ENCODE measurements around the gene PTPRK.

DNA sequence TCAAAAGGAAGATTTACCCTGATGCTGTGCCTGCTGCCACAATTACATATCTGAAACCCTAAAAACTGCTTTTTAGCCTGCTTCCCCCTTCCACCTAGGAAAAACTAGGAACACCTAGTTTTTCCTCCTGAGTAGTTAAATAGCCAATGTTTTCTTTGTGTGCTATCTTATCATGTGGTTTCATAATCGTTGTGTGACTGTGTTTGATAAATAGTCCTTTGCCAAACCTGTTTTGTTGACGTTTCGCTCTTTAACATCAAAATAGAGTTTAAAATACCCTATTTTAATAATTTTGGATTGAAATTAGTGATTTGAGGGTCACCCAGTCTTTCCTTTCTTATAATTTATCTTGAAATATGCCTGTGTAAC, 28.2 kb downstream of the NCOA7 start:
- RRBS = no CpG with 5 or more reads among the region's 3 CpGs

GRCh38 chr6:125906885-125907199, 49.7 kb upstream of the HINT3 start:
- RRBS = no CpG with 5 or more reads among the region's 4 CpGs

DNA sequence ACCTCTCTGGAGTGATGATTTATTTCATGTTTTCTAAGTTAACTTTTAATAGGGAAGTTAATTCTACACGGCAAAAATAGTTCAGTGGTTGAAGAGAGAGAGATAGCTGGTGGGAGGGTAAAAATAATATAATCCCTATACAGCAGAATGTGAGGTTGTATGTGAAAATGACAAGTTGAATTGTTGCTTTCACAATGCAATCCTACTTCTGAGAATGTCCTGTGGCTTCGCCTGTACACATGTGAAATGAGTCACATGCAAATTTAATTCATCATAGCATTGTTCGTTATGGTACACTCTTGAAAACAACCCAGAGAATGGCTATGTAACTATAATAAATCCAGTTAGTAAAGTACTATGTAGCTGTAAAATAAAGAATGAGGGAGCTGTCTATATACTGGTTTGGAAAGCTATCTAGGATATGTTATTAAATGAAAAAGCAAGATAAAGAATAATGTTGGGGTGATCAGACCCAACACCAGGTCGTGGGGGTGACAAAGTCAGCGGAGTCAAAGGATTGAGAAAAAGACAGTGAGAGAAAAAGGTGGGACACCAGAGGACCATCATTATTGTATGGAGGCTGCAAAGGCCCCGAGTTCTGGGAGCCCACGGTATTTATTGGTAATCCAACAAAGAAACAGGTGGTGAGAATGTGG, 45.9 kb upstream of the HINT3 start:
- RRBS = no CpG with 5 or more reads among the region's 7 CpGs

GRCh38 chr6:125987022-125987482, 712 bp downstream of the TRMT11 start:
- RRBS = no CpG with 5 or more reads among the region's 10 CpGs

DNA sequence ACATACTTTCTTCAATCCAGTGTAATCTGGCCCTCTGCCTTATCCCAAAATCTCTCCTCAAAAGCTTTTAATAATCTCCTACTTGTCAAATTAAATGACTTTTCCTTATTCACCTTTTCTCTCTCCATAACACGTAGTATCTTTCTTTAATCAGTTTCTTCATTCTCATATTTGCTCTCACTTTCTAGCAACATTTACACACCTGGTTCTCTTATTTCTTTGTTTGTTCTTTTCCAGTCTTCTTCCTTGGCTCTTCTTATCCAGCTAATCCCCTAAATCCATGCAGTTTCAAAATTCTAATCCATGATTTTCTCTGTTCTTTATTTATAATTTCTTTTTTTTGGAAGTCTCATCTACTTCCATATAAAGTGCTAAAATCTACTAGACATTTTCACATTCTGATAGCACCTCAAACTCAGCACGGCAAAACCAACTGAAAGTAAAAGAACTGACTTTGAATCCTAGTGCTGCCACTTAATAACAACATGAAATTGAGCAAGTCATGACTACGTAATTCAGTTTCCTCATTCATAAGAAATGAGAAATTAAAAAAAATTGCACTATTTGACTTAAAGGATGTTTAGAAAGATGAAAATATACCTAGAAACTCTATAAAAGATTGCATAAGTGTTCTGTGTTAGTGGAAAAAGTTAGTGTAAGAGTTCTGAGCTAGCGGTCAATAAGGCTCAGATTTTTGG, 26.3 kb downstream of the ECHDC1 start:
- RRBS = no CpG with 5 or more reads among the region's 4 CpGs

DNA sequence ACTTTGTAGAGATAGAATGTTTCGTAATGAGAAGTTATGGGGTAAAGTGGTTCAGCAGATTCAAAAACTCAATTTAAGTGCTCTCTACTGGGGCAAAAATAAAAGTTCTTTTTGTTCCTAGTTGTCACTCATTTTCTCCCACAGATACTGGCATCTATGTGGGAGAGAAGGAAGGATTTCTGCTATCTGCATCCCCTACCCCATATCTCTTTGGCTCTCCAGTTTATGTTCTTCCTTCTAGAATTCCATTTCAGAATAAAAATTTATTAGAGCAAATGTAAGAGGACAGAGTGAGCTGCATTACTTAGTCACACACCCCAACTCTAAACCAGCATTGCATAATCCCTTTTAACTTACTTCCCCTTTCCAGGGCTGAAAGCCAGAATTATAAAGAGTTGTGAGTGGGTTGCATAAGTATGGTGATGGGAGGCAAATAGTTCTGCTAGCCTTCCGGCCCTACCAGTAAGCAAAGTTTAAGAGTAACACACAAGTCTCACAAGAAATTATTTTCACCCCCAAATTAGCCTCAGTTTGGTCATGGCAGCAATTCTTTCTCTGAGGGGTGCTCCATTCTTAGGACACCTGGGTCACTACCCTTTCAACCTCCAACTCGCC, 1.8 kb downstream of the KIAA0408 start:
- RRBS = no CpG with 5 or more reads among the region's 3 CpGs

- RRBS = 1% methylated on average over 15 of the region's 26 CpGs
Measured at GRCh38 chr6:127516323-127516815, 57.2 kb upstream of the KIAA0408 start.

DNA sequence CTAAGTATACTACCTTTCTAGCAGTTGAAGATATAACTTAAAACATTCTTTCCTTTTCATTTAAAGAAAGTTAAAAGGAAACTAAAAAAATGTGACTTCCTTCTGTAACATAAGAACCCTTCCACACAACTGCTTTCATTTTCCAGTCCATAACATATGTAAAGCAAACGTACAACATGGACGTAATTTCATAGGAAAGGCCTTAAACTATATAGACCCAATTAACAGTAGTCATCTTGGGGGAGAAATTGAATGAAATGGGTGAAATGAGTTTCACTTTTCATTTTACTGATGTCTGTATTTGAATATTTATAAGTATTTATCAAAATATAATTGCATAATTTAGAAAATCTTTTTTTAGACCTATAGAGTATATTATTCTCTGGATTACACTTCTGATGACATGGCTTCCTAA, 260.6 kb downstream of the PTPRK start:
- RRBS = no CpG with 5 or more reads among the region's 2 CpGs

GRCh38 chr6:128296003-128296539, 224.3 kb downstream of the PTPRK start:
- RRBS = no CpG with 5 or more reads among the region's 4 CpGs

GRCh38 chr6:128369997-128370426, 150.4 kb downstream of the PTPRK start:
- RRBS = no CpG with 5 or more reads among the region's 2 CpGs

DNA sequence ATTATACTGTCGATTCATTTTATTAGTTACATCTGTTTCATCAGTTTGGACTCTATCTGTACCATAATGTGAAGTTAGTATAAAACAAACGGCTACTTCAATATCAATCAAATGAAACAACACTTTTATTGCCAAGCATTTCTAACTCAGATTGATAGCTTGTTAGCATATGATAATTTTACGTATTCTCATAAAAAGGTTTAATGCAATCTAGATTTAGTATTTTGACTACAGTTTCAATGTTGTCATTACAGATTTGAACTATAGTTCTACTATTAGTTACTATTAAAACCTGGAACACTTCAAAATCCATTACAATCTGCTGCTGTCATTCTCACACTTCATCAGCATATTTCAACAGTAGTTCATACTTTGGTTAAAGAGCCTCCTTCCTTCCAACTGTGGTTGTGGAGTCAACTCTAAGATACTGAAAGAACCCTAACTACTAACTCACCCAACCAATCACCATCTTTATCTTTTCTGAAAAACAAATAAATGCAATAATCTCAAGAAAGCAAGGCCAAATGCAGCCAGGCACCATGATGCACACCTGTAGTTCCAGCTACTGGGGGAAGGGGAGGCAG, 149.1 kb downstream of the PTPRK start:
- RRBS = no CpG with 5 or more reads among the region's 3 CpGs

DNA sequence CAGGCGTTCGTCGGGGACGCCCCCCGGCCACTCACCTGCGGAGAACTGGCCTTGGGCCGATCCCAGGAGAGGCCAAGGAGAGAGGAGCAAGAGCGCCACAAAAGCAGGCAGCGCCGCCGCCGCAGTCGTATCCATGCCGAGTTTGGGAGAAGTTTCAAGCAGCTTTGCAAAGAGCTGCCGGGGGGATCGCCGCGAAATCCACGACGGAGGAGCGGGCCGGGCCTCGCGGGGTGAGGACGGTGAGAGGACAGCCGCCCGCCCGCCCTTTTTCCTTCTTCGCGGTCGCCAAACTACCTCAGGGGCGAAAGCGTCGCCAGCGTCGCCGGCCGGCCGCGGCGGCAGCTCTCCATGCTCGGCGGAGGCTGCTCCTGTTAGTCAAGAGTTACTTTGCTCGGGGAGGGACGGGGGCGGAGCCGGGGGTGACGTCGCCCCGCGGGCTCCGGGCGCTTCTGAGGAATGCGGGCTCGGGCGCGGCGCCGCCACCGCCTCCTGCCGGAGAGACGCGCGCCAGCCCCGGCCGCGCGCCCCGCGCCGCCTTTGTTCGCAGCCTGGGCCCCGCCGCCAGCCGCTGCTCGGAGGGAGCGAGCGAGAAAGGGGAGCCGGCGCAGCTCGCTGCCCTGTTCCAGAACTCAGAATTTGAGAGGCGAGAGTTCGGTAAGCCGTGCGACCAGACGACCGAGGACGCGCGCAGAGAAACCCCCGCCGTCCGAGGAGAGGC, at the start of gene PTPRK:
PTPRK (minus strand) TSS at position 376 of the 718 bp plus-strand sequence.
- RRBS = under 1% methylated on average over 40 of the region's 93 CpGs

DNA sequence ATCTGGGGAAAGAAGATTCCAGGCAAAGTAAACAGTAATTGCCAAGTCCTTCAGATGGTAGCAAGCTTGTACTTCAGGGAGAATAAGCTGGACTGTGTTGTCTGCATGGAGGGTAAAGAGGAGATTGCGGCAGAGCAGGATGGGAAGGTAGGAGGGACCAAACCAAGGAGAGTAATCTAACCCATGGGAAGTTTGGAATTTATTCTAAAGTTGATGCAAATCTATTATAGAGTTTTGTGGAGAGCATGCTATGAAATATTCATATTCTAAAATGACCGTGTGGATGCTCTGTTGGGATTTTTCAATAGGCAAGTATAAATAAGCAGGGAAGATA, 164.4 kb upstream of the LAMA2 start:
- RRBS = no CpG with 5 or more reads among the region's 2 CpGs

- RRBS = no CpG with 5 or more reads among the region's 4 CpGs
Measured at GRCh38 chr6:128857682-128858121, 25.2 kb upstream of the LAMA2 start.

DNA sequence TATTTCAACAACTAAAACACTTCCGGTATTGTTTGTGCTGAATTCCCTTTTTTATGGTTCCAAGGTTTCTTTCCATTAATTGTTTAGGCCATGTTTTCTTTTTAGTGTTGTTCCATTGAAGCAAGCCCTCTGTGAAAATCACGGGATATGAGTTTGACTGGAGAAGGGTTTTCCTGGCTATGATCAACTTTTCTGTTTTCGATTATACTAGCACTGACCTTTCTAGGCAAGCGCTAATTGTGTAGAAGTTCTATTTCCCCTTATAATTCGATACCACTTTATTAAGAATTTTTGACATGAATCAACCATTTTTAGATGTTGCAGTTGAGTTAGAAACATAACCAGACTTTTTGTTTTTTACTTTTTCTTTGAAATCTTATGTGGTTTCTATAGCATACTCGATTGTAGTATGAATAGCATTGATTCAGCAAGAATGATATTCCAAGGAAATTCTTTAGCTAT, 2.5 kb downstream of the LAMA2 start:
- RRBS = no CpG with 5 or more reads among the region's 6 CpGs

GRCh38 chr6:128947416-128948241, 64.7 kb downstream of the LAMA2 start:
- RRBS = no CpG with 5 or more reads among the region's 4 CpGs

DNA sequence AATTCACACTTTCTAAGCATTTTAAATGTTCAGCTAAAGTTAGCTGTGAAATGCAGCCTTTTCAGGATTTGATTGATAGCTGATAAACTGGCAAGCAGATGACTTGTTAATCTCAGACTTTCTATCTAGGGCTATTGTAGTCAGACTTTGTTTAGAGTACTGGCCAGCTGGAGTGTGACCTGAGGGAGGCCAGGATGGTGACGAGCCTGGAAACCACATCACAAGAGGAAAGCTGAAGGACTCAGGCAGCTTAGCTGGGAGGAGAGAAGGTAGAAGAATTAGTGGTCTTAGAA, 123.8 kb downstream of the AKAP7 start:
- RRBS = no CpG with 5 or more reads among the region's 1 CpG

DNA sequence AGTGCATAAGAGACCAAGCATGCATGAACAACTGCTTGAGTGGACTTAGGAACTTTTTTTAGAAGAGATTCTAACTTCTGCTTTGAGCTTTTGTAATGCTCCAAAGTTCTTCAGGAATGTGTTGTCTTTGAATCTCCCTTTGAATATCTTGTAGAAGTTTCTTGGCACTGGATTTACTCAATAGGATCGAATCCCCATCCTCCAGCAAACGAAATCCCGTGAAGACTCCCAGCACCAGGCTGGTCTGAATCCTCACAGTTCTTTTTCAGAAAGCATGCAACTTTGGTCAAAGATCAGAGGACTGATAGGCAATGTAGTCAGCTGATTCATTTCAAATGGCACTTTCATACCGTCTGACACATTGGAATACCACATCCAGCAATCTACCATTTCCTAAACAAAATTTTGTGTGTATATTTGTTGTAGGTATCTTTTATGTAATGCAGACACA, 33.3 kb downstream of the ENPP1 start:
- RRBS = no CpG with 5 or more reads among the region's 4 CpGs

- RRBS = no CpG with 5 or more reads among the region's 3 CpGs
Measured at GRCh38 chr6:131947460-131948070, 3.6 kb downstream of the CCN2 start.

DNA sequence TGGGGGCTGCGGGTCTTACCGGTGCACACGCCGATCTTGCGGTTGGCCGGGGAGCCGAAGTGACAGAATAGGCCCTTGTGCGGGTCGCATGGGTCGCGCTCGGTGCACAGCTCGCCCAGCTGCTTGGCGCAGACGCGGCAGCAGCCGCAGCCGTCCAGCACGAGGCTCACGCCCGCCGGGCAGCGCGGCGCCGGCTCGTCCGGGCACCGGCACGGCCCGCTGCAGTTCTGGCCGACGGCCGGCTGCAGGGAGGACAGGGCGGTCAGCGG, 487 bp downstream of the CCN2 start:
- RRBS = 1% methylated on average over 3 of the region's 36 CpGs